ENCODE data around the gene KCNC2.

GRCh38 chr12:71865104-71865516 is 25.6 kb downstream of the TBC1D15 start:
- PRO-cap, result no peak
- RRBS, result no CpG with 5 or more reads among the region's 1 CpG

- PRO-cap, result no peak
- RRBS, result 0% methylated on average over 2 of the region's 36 CpGs
Measured at GRCh38 chr12:72271149-72272000, 795 bp upstream of the TRHDE start.

DNA sequence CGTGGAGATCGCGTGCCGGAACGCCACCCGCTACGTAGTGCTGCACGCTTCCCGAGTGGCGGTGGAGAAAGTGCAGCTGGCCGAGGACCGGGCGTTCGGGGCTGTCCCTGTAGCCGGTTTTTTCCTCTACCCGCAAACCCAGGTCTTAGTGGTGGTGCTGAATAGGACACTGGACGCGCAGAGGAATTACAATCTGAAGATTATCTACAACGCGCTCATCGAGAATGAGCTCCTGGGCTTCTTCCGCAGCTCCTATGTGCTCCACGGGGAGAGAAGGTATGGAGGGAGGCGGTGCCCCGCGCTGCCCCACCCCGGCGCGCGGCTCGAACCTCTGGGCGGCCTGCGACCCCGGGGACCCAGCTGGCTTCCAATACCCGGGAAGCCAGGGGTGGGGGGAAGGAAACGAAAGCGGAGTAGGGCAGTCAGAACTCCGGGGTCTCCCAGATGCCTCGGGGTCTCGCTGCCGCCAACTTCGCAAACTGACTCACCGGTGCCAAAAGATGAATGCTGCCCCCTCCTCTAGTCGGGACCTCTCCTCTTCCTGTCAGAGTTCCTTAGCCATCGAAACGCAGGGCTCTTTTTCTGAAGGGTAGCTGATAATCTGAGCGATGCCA is 1.2 kb downstream of the TRHDE start:
- PRO-cap, result no peak
- RRBS, result 5% methylated on average over 25 of the region's 47 CpGs

DNA sequence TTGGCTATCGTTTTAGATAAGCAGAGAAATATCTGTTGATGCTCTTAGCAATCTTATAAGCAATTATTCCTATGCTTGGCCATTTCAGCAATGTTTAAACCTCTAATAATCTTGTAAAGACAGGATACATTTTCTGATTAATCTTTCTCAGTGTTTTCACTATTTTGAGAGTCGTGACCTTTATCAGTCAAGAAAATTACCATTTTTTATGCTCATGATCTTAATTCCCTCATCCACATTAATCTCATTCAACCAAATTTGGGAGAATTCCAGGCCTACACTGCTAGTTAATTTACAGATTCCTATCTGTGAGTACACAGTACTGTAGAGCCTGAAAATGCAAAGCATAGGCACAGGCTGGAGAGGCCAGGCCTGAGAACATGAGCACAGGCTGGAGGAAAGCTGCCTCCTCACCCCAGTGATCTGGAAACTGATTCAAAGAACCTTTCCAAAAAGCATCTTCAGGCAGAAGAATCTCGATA is 122.2 kb downstream of the KCNC2 start:
- PRO-cap, result no peak
- RRBS, result no CpG with 5 or more reads among the region's 3 CpGs

GRCh38 chr12:75209304-75210061 is at the start of gene KCNC2:
Gene KCNC2, minus strand, starts transcription at chr12:75209839.
- PRO-cap, result no peak
- RRBS, result 5% methylated on average over 9 of the region's 37 CpGs

- PRO-cap, result no peak
Measured at GRCh38 chr12:75660010-75660223, 148.5 kb upstream of the KRR1 start.

DNA sequence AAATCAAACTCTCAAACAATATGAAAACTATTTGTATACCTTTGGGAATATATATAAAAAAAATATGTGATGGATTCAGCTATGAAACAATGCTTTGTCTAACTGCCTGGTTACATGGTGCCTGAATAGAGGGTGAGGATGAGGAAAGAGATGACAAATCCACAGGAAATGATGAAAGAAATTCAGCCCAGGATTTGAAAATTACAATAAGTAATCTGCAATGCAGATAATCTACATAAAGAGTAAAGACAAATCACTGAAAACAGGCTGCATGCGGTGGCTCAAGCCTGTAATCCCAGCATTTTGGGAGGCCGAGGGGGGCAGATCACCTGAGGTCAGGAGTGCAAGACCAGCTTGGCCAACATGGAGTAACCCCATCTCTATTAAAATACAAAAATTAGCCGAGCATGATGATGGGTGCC is 150.7 kb downstream of the NAP1L1 start:
- PRO-cap, result no peak
- RRBS, result no CpG with 5 or more reads among the region's 3 CpGs

DNA sequence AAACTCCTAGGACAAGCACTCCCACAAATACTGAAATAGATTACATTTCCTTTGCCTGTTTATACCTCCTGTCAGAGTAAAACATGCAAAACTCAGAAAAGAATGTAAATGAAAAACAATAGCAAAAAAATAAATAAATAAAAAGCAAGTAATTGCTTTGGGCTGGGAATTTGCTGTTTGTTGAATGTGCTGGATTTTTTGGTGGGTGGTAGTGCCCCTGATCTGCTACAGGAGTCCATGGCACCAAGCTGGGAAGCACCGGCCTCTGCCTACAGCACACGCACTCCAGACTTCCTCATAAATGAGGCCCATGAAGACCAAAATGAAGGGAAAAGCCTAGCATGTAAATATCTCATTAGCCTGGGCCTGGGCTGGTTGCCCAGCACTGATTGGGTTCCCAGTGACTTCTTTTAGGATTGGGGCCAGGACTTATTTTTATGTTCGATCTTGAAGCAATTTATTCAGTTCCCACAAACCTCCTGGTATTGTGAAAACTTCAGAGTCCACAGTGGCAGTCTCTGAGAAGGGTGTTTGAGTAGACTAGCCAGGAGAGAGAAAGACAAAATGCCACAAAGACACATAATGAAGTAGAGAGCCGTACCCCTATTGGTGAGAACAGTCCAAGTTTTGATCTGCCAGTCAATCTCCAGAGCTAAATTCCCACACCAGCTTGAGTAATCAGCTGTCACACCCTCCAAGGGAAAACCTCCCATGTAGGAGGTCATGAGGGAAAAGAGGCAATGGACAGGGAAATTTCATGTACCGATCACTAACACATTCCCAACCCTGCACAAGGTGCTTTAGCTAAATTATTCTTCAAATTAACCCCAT is 131.2 kb downstream of the NAP1L1 start:
- PRO-cap, result no peak
- RRBS, result no CpG with 5 or more reads among the region's 5 CpGs

- PRO-cap, result no peak
- RRBS, result no CpG with 5 or more reads among the region's 9 CpGs
Measured at GRCh38 chr12:76020168-76020699, 64.3 kb downstream of the NAP1L1 start.

DNA sequence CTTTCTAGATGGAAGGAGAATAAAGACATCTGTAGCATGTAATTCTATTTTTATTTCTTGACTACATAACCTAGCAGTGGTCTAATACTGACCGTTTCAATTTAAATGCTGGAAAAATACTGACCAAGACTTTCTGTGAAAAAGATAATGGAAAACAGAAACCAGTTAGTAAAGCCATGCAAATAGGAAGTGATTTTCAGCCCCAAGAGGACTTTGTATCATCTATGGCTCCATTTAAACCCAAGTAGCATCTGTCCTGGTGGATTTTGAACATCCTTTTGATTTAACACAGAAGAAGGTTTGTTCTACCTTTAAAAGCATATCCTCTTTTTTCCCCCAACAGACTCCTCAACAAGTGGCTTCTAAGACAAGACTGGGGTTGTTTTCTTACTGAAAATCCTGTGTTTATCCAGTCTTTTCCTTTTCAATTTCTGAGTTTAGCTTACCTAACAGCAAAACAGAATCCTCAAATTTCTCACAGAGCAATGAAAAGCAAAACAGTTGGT is 55.9 kb downstream of the NAP1L1 start:
- PRO-cap, result no peak
- RRBS, result no CpG with 5 or more reads among the region's 1 CpG

DNA sequence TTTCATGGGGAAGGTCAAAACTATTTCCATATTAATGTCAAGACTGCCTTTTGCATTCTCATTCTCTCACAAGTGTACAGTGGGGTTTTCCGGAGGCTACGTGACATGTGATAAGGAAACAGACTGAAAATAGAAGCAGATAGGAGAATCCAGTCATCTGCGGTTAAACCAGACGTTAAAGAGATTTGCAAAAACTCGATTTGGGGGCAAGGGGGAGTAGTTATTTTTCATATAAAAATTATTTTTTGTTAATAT is 1.0 kb upstream of the NAP1L1 start:
- PRO-cap, result no peak
- RRBS, result no CpG with 5 or more reads among the region's 5 CpGs

GRCh38 chr12:76558486-76559612 is 722 bp downstream of the OSBPL8 start:
- PRO-cap, result unidirectional peak, plus-strand start at chr12:76558946; unidirectional peak, plus-strand start at chr12:76558983
- RRBS, result under 1% methylated on average over 14 of the region's 66 CpGs

DNA sequence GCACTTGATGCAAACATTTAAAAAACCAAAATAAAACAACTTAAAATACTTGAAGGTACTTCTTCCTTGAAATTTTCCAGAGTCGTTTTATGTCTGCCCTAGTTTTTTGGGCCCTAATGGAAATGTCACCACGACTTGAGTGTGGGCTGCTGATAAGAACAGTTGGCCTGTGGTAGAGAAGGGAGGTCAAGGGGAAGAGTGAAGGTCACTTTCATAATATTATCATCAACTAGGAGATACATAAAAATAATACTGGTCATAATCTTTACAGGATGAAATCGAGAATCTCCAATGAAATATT is 23.1 kb downstream of the ZDHHC17 start:
- PRO-cap, result no peak
- RRBS, result no CpG with 5 or more reads among the region's 3 CpGs

- PRO-cap, result no peak
- RRBS, result no CpG with 5 or more reads among the region's 11 CpGs
Measured at GRCh38 chr12:76866076-76866732, 12.6 kb downstream of the CSRP2 start.

GRCh38 chr12:76877431-76877733 is 1.4 kb downstream of the CSRP2 start:
- PRO-cap, result no peak
- RRBS, result no CpG with 5 or more reads among the region's 3 CpGs

- PRO-cap, result no peak
- RRBS, result no CpG with 5 or more reads among the region's 7 CpGs
Measured at GRCh38 chr12:77178786-77179100, 113.4 kb upstream of the E2F7 start.

DNA sequence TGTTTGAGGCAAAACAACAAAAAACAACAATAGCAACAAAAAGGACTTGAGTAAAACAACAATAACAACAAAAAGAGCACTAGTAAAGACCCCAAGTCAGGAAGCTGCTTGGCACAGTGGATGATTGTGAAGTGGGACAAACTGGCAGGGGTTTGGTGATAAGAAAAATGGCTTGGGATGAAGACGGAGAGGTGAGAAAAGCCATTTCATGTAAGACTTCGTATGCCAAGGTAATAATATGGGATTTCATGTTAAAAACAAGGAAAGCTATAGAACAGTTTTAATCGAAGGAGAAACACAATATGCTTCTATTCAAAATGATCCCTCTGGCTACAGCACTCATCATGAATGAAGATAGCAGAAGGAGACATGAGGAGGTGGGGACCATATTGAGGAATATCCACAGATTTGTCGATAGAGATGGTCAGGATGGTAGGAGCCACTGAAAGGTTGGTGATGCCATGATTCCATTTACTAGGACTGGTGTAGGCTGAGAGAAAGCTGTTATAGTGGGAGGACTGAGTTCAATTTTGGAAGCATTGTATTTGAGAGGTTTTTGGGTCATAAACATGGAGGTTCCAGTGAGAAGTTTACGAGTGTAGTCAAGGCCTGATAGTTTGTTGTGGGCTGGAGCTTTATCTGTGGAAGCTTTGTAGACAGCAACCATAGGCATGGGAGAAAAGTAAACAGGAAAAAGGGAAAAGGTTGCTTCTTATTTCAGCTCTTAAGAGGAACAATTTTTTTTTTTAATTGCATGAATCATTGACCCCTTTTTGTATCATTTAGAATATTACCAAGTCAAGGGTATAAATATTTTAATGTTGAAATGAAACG is 103.8 kb upstream of the NAV3 start:
- PRO-cap, result no peak
- RRBS, result no CpG with 5 or more reads among the region's 6 CpGs

DNA sequence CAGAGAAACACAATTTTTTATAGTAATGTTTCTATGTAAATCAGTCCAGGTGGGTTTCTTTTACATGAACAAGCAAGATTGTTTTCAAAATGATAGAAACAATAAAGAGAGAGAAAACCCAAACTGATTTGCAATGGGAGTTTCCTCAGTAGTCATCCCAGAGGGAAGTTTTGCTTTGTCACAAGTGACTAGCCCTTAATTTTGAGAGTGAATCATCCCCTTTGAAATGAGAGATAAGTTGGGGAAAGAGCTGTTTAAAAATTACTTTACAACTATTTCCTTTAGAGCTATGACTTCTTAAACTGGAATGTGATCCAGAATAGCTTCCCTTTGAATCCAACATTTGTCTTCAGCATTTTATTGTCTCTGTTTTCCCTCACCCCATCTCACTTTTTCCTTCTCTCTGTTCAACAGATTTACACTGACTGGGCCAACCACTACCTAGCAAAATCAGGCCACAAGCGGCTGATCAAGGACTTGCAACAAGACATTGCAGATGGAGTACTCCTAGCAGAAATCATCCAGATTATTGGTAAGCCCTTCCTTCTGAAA is 109.3 kb downstream of the NAV3 start:
- PRO-cap, result no peak
- RRBS, result no CpG with 5 or more reads among the region's 1 CpG

GRCh38 chr12:77940736-77941221 is 110.1 kb downstream of the NAV3 start:
- PRO-cap, result no peak
- RRBS, result no CpG with 5 or more reads among the region's 3 CpGs

DNA sequence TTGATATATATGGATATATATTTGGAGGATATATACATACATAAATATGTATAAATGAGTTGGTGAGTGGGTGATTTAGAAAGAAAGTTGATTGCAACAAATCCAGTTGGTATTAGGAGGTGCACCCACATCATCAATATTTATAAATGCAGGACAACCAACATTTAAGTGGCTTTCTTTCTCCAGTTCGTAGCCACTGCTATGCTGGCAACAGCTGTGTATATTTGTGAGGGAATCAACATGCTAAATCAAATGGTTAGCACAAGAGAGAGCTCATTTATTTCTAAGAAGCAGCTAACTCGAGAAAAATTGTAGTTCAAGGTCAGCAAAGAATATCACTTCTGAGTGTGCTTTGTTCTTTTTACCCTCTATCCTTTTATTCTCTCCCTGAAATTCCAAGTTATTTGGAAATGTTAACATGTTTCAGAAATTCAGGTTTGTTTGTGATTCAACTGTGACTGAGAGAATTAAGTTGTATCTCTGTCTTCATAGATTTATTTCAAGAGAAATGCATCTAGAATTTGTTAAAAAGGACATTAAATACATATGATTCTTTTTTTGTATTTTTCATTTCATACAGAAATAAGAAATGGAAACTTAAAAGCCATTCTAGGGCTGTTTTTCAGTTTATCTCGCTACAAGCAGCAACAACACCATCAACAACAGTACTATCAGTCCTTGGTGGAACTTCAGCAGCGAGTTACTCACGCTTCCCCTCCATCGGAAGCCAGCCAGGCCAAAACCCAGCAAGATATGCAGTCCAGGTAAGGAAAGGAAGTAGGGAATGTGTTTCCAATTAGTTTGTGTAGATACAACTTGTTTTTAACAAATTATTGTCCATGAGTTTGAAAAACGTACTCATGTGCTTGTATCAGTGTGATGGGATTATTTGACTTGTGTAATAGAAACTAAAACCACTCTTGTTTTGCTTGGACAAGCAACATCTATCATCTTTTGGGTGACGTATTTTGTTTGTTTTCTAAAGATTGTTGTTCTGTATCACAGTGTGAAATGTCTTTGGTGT is 137.6 kb downstream of the NAV3 start:
- PRO-cap, result no peak
- RRBS, result no CpG with 5 or more reads among the region's 8 CpGs

Measured in kidney (tissue), 2 donors.